ENCODE measurements around a stretch of chr2.

DNA sequence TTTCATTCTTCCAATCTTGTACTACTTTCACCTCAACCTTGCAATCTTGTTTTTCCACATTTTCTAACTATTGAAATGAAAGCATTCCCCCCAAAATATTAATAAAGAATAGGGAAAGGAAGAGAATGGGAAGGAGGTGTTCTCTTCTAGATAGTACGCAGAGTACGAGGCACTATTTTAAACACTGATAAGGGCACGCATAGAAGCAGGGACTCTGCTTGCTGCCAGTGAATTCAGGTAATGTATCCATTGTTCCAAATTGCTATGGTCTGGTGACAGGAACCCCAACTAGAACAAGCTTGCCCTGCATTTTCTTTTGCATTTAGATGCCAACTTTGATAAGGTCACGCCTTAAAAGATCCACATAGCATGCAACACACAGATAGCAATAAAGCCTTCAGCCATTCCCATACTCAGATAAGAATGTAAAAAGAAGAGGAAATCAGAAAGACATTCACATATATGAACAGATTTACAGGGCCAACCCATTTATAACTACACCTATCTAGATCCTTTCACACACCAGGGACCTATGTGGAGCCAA, 46.9 kb downstream of the IKZF2 start:
- PRO-cap: no peak

DNA sequence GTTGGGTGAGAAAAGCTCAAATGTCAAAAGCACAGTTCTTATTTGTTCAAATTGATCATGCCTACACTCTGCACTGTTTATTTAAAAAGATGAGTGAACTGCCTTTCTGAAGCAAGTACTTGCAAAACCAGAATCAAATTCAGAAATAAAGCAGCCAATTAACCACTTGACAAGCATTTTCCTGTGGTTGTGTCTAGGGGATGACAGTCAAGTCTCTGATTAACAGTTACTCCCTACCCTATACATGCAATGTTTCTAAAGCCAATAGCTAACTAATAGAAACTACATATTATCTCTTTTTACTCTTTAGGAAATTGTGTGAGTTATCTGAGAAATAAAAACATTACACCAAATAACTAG, 5.6 kb downstream of the IKZF2 start:
- PRO-cap: no peak

DNA sequence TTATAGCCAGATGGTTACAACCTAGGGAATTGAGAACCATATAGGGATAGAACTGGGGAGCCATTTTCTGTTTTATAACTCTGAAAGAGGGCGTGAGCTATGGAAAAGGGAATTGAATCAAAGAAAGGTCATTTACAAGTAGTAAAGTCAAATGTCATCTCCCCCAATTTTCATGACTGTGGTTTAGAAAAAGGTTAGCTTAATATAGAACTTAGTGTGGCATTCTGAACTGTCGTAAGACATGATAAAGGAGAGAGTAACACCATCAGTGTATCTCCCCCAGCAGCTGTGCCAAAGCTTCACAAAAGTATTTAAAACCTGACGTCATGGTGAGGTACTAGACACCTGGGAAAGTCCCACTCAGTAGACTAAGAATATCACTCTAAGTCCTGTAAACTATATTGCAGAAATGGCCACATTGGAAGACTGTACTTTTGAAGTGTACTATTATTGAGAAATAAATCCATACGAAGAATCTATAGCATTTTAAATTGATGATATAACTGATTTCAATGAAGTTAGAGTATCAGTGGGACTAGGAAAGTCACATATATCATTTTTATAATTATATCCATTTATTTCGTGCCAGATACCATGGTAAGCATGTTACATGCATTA, 5.9 kb upstream of the IKZF2 start:
- PRO-cap: no peak

GRCh38 chr2:213550278-213550750, 266.1 kb downstream of the SPAG16 start:
- PRO-cap: no peak

DNA sequence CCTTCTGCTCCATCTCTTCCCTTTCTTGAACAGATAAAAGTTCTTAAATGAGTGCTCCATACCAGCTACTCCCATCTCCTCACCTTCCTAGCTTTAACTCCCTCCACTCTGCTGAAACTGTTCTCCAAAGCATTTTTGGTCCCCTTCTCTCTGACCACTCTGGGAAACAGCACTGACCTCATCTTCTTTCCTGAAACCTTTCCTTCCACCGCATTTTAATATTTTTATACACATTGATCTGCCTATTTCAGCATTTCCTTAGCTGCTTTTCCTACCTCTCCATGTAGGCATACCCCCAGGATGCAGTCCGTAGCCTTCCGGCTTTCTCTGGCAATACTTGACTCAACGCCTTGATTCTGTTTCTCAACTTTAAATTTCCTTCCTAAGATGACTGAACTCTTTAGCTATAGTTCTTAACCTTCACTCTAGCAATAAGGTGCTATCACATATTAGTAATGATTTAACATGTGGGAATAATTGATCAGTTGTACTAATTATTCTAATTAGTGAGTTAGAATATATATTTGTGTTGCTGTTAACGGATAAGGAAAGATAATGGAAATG, 9.7 kb downstream of the BARD1 start:
- PRO-cap: no peak

DNA sequence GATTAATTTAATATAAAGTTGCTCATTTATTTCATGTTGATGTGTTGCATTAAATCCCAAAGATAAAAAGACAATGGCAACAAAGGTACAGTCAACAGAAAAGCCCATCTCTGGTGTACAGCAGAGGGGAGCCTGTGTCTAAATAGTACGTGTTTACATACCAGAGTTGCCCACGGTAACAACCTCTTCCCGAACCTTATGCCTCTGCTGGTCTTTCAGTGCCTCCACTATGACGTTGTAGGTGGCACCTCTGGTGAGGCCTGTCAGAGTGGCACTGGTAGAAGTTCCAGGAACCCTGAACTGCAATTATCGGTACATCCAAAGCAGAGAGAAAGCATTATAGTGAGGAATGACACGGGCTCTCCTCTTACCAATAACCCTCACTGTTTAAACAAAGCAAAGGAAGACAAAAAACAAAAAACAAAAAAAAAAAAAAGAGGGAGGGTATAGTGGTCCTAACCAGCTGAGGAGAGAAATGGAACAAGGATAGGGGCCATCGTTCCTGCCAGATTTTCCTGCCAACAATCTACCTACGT, 58.3 kb downstream of the ATIC start:
- PRO-cap: no peak

DNA sequence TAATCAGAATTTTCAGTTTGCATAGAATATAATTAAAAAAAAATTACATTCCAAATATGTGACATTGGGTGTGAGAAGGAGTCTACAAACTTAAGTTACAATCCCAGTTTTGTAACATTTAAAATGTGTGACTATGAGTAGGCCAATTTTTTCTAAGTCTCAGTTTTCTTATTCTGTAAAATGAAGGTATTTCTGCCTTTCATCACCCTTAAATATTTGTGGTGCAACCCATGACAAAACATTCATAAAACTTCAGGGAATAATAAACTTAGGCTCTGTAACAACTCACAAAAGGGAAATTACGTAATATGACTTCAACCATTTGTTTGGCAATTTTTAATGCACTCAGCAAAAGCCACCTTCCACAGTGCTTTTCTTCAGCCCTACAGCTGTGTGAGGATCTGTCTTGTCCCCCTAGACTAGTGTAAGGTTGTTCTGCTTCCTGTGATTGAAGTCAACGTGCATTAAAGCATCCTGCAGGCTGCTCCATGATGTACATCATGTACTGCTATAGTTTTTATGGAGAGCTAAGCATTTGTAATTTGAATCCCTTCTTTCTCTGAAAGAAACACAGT, 39.3 kb downstream of the FN1 start:
- PRO-cap: no peak

DNA sequence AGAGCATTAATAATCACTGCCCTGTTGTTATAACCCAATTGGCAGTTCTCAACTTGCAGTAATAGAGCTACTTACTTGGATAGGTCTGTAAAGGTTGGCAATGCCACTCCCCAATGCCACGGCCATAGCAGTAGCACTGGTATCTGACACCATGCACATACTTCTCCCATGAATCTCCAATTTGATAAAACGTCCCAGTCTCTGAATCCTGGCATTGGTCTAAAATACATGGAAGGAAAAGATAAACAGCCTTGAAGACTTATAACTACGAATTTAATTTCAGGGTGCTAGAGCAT, 16.8 kb downstream of the FN1 start:
- PRO-cap: no peak

- PRO-cap: no peak
These were observed 15.5 kb downstream of the FN1 start for GRCh38 chr2:215420276-215420957.

DNA sequence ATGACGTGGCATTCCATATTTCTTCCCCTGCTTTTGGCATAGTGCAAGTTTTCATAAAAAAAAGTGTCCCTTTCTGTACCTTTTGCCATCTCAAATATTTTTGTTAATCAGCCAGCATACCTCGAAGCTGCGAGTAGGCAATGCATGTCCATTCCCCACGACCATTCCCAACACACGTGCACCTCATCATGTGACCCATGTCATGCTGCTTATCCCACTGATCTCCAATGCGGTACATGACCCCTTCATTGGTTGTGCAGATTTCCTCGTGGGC, 14.0 kb downstream of the FN1 start:
- PRO-cap: no peak

DNA sequence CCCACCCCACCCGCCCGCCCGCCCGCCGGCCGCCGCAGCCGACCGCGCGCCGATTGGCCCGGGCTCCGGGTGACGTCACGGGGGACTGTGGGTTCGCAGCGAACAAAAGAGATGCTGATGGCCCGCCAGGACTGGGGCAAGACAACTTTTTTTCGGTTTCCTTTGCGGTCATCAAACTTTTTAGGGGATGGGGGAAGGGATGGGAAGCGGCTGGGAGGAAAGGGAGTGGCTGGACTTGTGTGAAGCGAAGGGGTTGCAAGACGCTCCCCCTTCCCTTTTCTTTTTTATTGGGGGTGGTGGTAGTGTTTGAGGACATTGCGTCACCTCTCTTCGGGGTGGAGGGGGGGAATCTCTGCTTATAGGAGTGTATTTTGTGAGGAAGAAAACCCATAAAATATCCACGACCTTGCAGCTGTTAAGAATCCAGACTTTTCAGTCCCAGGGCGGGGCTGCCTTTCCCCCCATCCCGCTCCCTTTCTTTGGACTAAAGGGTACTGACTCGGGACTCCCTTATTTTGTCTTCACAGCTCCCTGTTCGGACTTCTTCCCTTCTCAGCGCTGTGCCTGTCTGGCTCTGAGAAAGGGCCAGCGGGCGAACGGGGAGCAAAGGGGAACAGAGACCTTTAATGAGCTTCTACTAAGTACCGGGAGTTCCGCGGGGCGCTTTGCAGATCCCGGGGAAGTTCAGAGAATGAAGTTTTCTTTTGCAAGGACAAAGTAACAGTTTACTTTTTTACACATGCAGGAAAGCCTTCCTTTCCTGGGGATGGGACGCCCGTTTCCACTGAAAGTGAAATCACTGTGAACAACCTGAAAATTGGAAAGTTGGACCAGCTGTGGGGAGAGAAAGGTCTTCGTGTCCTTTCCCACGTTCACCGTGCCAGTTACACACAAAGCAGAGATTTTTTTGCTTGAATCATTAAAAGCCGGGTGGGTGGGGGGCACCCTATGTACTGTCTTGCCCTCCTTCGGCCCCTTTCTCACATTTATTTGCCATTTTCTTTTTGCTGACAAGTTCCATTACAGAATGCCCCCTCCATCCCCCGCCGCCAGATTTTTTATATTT, 639 bp upstream of the FN1 start:
- PRO-cap: bidirectional peak, plus-strand start at position 78 of the sequence, minus-strand start outside the sequence; unidirectional peak, minus-strand start at position 576 of the sequence; unidirectional peak, minus-strand start at position 693 of the sequence

DNA sequence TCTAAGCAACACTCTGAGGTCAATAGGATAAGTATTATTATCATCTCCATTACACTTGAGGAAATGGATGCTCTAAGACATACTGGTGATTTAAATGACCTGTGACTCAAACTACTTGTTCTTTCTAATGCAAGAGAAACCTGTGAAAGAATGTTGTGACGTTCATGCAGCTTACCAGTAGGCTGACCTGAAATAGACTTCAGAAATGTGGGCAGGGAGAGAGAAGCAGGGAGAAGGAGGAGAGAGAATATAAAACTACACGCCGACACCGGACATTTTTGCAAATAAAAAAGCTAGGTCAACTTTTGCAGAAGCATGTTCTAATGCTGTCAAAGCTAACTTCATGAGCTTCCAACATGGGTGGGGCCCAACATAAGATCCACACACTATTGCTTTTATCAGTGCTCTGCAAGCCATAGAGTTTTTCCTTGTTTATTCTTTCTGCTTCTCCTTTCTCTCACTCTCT, 217.6 kb upstream of the FN1 start:
- PRO-cap: no peak

- PRO-cap: no peak
These were observed 264.3 kb downstream of the MREG start for GRCh38 chr2:215749059-215749435.

DNA sequence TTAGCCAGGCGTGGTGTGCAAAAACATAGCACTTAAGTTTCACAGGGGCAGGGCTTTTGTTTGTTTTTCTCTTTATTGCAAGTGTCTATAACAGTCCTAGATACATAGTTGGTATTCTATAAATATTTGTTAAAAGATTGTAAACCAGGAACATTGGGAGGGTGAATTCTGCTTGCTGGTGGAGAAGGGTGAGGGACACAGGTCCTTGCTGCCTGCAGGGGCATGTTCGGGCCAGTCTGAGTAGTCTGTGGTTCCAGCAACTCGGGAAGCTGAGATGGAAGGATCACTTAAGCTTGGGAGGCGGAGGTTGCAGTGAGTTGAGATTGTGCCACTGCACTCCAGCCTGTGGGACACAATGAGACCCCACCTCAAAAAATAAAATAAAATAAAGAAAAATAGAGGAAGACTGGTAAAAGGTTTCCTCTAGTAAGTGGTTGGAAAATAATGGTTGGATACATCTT, 53.1 kb downstream of the RPL37A start:
- PRO-cap: no peak

DNA sequence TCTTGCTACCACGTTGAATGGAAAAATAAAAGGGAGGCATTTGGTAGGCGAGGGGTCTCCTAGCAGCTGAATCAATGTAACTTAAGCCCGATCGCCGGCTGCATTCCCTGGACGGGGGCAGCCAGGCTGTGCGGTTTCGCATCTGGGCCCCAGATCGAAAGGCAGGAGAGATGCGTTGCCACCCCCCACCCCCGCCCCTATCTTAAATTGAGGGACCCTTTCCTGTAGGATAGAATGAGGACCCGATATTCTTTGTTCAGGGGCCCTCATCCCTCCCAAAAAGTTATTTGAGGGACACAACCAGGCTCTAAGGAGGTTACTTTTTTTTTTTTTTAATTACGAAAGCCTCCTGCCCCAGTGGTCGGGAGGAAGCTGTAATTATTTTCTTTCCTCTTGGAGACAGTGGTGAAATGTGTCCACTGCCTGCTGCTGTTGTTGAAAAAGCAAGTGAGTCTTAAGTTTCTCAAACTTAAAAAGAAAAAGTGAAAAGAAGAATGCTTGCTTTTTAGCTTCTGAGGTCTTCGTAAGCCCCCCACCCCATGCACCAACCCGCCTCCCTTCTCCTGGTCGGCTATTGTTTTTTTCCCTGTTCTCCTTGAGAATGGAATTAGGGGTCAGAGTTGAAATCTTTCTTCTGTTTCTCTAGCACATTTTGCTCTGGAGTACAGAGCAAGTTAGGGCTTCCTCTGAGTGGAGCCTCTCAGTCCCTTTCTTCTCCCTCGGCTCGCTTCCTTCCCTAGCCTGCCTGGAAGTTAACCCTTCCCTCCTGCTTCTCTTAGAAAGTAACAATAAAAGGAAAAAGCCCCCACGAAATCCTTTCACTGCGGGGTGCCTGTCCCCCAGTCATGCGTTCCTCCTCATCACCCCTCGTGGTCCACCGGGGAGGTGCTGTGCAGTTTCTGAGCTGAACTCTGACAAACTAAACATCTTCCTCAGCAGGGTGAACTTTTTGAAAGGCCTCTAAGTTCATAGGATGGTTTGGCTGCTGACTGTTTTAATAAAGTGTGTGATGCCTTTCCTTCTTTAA, 1.7 kb downstream of the IGFBP2 start:
- PRO-cap: no peak

DNA sequence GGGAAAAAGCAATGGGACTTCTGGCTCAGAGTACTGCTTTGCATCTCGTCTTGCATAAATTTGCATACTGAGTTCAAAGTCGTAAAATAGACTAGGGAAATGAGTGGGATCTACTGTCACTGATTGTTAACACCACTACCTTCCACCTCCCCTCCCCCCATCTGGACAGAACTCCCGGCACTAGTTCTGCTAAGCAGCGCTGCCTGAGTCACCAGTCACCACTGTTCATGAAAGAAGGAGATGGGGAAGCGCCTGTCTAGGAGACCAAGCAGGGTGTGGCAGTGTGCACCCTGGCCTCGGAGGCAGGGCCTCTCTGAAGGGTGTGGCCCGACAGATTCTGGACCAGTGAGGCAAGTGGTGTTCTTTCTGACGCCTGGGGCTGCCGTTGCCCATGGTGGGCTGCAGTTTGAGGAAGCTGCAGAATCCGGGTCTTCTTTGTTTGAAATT, 3.9 kb downstream of the IGFBP2 start:
- PRO-cap: no peak

GRCh38 chr2:216659305-216659878, 26.2 kb downstream of the IGFBP2 start:
- PRO-cap: no peak

DNA sequence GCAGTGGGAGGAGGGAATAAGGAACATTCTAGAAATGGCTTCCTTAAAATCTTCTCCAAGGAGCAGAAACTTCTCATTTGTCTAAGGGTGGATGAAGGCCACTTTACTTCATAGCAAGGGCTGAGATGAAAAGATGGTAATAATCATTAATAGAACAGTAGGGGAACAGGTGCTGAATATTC, 23.9 kb downstream of the IGFBP5 start:
- PRO-cap: no peak

- PRO-cap: no peak
These were observed 15.5 kb upstream of the IGFBP5 start for GRCh38 chr2:216710693-216711366.

DNA sequence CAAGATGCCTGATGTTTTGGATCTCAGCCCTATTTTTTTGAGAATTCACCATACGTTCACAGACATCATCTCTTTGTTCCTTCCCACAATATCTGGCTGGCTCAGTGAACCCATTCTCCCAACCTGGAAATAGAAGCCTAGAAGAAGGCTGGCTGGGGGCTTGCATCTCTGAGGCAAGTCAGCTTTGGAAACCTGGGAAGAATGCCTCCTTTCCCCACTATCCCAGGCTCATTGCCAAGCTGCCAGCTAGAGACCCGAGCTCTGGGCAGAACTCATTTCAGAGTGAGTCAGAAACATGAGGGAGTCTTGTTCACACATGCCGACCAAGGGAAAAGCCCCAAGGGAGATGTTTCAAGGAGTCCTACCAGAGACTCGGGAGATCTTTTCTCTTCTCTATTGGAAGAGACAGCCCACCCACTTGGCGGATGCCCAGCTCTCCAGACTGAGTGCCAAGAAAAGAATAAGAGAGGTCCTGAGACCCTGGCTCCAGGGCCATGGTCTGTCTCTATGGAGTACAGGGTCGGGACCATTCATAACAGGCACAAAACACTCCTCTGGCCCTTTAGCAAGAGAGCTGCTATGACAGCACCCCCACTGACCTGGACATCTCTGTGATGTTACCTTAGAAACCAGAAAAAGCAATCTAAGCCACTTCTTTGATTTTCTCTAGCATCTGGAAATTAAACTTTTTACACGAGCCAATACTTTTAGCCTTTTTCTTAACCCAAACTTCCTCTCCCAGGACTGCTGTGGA, 18.3 kb upstream of the IGFBP5 start:
- PRO-cap: no peak